ENCODE measurements around a stretch of chr6.

DNA sequence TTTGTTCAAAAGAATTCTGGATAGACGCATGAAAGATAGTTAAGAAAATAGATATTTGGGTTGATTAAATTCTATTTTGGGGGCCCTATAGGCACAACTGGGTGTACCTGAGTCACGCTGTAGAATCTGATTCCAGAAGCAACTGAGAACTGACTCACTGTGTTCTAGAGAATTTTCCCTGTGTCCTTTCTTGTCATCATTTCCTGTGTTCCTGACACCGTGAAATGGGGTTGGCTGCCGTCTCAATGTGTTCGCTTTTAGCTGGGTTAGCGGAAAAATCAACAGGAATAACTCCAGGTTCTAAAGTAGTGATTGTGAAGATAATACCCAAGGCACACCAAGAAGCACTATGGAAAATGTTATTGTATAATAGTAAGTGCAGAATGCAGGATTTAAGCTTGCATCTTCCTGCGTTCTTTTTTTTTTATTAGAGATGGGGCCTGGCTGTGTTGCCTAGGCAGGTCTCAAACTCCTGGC, 5.0 kb downstream of the GCNT2 start:
- PRO-cap = no peak

GRCh38 chr6:10559166-10560064, 38.3 kb downstream of the GCNT2 start:
- PRO-cap = no peak

GRCh38 chr6:10719511-10719727, 3.5 kb upstream of the TMEM14C start:
- PRO-cap = no peak

GRCh38 chr6:10901735-10902317, 15.0 kb downstream of the SYCP2L start:
- PRO-cap = no peak

- PRO-cap = no peak
These were observed 68.3 kb downstream of the ELOVL2 start for GRCh38 chr6:10975913-10976114.

DNA sequence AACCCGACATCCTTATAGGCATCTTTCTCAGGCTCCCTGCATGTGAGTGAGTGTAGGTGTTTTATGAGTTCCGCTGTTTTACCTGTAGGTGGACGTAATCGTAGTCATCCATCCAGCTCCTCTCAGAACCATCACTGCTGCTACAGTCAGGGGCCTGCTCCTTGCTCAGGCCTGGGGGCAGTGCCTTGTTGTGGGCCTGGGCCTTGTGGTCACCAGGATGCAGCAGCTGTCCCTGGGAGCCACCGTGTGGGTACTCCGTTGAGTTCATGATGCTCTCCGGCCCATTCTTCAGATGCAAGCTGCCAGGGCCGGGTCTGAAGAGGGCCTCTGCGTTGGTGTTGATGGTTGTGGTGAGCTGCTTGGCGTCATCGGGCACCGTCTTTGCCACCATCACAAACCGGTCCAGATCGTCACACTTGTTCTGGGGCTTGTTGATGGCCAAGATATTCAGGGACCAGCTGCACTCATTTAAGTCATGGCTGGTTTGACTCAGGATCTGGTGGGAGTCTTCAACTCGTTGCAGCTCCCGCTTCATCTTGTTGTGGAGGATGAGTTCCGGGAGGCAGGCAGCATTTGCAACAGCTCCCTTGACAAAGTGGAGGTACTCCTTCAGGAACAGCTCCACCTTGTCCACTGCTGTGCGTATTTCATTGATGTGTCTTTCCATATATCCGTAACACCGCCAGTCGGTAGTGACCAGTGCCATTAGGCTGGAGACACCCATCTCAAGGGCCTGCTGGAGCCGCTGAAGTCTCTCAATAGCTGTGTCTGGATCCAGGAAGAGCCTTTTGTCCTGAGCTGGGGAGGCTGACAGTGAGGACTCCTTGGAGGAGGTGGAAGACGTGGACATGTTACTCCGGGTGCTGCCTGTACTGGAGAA, 42.3 kb downstream of the NEDD9 start:
- PRO-cap = no peak

DNA sequence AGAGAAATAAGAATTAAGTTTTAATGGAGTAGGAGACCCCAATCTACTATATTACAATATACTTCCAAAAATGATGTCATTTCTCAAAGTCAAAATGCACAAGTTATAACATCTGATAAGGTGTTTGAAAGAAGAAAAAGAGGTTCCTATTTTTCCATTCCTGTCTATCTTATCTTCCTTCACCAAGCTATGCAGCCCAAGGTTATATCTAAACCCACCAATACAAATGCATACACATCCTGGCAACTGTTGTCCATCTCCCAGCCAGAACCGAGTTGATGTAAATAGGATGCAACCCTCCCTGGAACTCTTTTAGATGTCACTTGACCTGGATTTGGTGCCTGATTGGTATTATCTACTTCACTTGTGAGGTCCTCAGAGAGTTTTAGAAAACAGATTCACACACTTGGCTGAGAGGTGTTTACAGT, 10.5 kb downstream of the NEDD9 start:
- PRO-cap = no peak

DNA sequence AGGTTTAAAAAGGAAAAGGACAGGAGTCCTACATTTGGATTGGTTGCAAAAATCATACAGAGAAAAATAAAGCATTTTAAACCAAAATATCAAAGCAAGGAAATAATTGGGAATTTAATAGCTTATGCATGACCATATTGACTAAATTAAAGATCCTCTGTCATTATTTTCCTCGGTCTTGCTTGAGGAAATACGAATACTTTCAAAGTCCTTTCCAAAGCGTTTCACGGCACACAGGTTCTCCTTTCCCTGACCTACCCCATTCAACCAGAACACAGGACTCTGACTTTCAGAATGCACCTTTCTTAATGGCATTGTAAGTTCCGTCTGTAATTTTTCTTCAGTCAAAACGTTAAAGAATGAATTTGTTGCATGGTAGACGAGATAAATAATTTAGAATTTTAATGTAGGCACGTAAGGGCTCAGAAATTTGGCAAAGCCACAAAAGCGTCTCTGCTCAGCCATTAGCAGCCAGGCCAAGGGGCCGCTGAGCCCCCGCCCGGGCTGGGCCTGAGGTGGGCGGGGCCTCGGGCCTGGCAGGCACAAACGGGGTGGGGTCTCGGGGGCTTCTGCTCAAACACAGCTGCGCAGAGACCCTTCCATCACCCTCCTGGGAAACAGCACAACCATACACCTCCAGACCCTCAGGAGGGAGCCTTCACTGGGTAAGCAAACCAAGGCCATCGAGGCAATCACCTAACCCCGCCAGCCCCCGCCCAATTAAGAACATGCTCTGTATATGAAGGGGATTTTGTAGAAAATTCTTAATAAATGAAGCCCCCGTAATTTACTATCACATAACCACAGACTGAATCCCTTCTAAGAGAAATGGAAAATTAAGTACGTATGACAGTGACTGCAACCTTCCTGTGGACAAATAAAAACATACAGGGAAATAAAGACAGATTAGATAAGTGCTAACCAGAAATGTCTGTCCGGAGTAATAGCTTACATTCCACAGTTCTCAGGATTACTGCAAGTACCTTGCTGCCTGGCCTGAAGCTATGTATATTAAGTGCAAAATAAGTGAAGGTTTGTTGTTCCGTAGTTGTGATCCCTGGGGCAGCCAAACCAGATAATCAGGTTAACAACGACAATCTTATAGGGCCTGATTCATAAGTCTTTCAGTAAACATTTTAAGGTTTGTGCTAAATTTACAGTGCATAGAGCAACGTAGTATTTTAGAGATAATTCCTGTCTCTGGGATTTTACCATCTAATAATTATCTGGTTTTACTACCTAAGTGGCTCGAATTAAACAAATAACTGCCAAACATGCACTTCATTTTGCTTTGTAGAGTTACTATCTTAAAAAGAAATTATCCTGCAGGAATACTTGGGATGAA, 3.1 kb downstream of the NEDD9 start:
- PRO-cap = bidirectional peak, plus-strand start at position 602 of the sequence, minus-strand start at position 613 of the sequence; unidirectional peak, minus-strand start at position 1,073 of the sequence

DNA sequence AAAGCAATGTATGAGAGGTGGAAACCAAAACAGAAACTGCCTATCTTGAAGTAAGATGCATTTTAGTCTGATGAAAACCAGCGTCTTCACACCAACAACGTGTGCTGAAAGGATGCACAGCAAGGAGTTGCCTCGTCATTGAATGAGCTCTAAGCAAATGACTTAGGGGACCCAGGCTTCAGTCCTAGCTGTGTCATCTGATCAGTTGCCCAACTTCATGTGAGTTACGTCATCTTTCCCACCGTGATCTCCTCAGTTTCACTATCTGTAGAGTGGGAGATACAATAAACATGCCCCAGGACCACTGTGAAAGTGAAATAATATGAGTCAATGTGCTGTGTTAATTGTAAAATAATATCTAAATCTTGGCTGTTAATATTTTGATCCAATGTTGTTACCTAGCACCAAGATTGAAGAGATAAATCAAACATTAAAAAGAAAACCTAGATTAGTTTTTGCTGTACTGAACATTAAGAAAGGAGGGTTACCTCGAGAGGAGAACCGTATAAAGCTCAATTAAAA, 134.2 kb upstream of the NEDD9 start:
- PRO-cap = no peak

GRCh38 chr6:11403976-11404435, 133.5 kb upstream of the TMEM170B start:
- PRO-cap = no peak

GRCh38 chr6:11411831-11412216, 125.7 kb upstream of the TMEM170B start:
- PRO-cap = no peak

GRCh38 chr6:11525608-11526121, 11.9 kb upstream of the TMEM170B start:
- PRO-cap = no peak

GRCh38 chr6:11538778-11539059, 1.2 kb downstream of the TMEM170B start:
- PRO-cap = no peak

GRCh38 chr6:11685618-11686183, 92.9 kb downstream of the ADTRP start:
- PRO-cap = no peak

DNA sequence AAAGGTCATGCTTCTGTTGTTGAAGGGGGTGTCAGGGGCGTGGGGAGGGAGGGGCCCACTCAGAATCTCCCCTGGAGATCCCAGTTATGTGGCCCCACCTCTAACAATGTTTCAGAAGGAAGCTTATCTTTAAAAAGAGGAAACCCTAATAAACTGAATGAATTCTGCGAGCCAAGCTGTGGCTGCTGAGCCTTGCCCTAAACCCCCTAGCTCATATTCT, 4.1 kb downstream of the ADTRP start:
- PRO-cap = no peak

DNA sequence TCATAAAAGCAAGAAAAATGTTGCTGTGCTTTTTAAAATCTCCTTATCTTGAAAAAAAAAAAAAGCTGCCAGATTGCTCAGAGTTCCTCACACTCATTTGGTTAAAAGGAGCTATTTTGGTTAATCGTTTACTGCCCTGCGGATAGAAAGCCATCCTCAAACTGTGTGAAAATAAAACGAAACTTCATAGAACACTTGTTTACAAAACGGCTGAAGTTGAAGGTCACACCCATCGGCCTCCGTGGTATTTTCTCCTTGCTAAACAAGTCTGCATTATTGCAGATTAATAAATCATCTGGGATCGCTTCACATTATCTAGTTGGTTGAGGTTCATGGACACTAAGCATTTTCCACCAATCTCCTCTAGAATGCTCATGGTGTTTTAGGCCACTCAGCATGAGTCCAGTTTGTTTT, 16.4 kb upstream of the ADTRP start:
- PRO-cap = no peak

GRCh38 chr6:12276226-12276939, 13.8 kb upstream of the EDN1 start:
- PRO-cap = unidirectional peak, plus-strand start at chr6:12276551

- PRO-cap = no peak
These were observed 177.7 kb upstream of the PHACTR1 start for GRCh38 chr6:12538724-12539426.

GRCh38 chr6:12893502-12894094, 177.0 kb downstream of the PHACTR1 start:
- PRO-cap = no peak

GRCh38 chr6:13289593-13290734, 38.4 kb downstream of the TBC1D7 start:
- PRO-cap = no peak

All from colonic mucosa (tissue), 1 donor.